K562 (cell line): ENCODE data around the gene TTBK2.

GRCh38 chr15:42056776-42057916 is 36.3 kb upstream of the PLA2G4E start:
- RAMPAGE, long total RNA, result no peak
- RRBS, result 12% methylated on average over 15 of the region's 44 CpGs
PRO-cap:
- standard, result bidirectional peak, plus-strand start at chr15:42057596, minus-strand start at chr15:42057528
- CoPRO, capped RNA only, 2 experiments, result no peak in any of the 2 experiments
- CoPRO, capped and uncapped RNA, 2 experiments, result no peak in any of the 2 experiments
- CoPRO, uncapped RNA only, 2 experiments, result no peak in any of the 2 experiments
CAGE:
- cytosol, long polyA plus RNA, result no peak
- long polyA plus RNA, result no peak
- nucleolus, long total RNA, result no peak
- nucleus, long polyA plus RNA, result no peak

GRCh38 chr15:42084444-42085242 is 9.7 kb downstream of the PLA2G4D start:
- RAMPAGE, long total RNA, result no peak
- RRBS, result 45% methylated on average over 2 of the region's 29 CpGs
PRO-cap:
- standard, result no peak
- CoPRO, capped RNA only, 2 experiments, result no peak in any of the 2 experiments
- CoPRO, capped and uncapped RNA, 2 experiments, result no peak in any of the 2 experiments
- CoPRO, uncapped RNA only, 2 experiments, result no peak in any of the 2 experiments
CAGE:
- cytosol, long polyA plus RNA, result no peak
- long polyA plus RNA, result no peak
- nucleolus, long total RNA, result no peak
- nucleus, long polyA plus RNA, result no peak

DNA sequence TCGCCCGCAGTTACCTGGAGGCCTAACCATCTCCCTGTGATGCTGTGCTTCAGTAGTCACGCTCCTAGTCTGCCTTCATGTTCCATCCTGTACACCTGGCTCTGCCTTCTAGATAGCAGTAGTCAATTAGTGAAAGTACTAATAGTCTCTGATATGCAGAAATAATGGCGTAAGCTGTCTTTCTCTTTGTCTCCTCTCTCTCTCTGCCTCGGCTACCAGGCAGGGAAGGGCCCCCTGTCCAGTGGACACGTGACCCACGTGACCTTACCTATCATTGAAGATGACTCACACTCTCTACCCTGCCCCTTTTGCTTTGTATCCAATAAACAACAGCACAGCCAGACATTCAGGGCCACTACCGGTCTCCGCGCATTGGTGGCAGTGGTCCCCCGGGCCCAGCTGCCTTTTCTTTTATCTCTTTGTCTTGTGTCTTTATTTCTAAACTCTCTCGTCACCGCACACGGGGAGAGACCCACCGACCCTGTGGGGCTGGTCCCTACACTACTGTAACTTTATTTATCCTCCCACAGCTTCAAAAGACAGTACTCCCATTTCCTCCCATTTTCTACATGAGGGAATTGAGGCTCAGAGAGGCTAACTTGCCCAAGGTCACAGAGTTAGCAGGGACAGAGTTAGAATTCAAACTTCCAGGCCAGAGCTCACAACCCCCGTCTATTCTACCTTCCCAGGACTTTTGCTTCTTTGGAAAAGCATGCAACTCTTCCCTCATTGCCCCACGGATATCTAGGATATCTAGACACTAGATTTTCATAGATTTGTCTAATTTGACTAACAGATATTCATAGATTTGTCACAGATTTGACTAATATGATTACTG is 2.5 kb downstream of the PLA2G4D start:
- RAMPAGE, long total RNA, result no peak
- RRBS, result no CpG with 5 or more reads among the region's 17 CpGs
PRO-cap:
- standard, result no peak
- CoPRO, capped RNA only, 2 experiments, result no peak in any of the 2 experiments
- CoPRO, capped and uncapped RNA, 2 experiments, result no peak in any of the 2 experiments
- CoPRO, uncapped RNA only, 2 experiments, result no peak in any of the 2 experiments
CAGE:
- cytosol, long polyA plus RNA, result no peak
- long polyA plus RNA, result no peak
- nucleolus, long total RNA, result no peak
- nucleus, long polyA plus RNA, result no peak

- RAMPAGE, long total RNA, result no peak
- RRBS, result 53% methylated on average over 5 of the region's 13 CpGs
PRO-cap:
- standard, result no peak
- CoPRO, capped RNA only, 2 experiments, result no peak in any of the 2 experiments
- CoPRO, capped and uncapped RNA, 2 experiments, result no peak in any of the 2 experiments
- CoPRO, uncapped RNA only, 2 experiments, result no peak in any of the 2 experiments
CAGE:
- cytosol, long polyA plus RNA, result no peak
- long polyA plus RNA, result no peak
- nucleolus, long total RNA, result no peak
- nucleus, long polyA plus RNA, result no peak
These were observed 4.2 kb downstream of the PLA2G4F start for GRCh38 chr15:42152174-42152742.

GRCh38 chr15:42250617-42251459 is 22.2 kb upstream of the GANC start:
- RAMPAGE, long total RNA, result no peak
- RRBS, result no CpG with 5 or more reads among the region's 8 CpGs
PRO-cap:
- standard, result no peak
- CoPRO, capped RNA only, 2 experiments, result no peak in any of the 2 experiments
- CoPRO, capped and uncapped RNA, 2 experiments, result no peak in any of the 2 experiments
- CoPRO, uncapped RNA only, 2 experiments, result no peak in any of the 2 experiments
CAGE:
- cytosol, long polyA plus RNA, result no peak
- long polyA plus RNA, result no peak
- nucleolus, long total RNA, result no peak
- nucleus, long polyA plus RNA, result no peak

GRCh38 chr15:42285067-42285477 is 11.8 kb upstream of the TMEM87A start:
- RAMPAGE, long total RNA, result no peak
- RRBS, result no CpG with 5 or more reads among the region's 1 CpG
PRO-cap:
- standard, result no peak
- CoPRO, capped RNA only, 2 experiments, result no peak in any of the 2 experiments
- CoPRO, capped and uncapped RNA, 2 experiments, result no peak in any of the 2 experiments
- CoPRO, uncapped RNA only, 2 experiments, result no peak in any of the 2 experiments
CAGE:
- cytosol, long polyA plus RNA, result no peak
- long polyA plus RNA, result no peak
- nucleolus, long total RNA, result no peak
- nucleus, long polyA plus RNA, result no peak

- RAMPAGE, long total RNA, result no peak
- RRBS, result 34% methylated on average over 3 of the region's 6 CpGs
PRO-cap:
- standard, result no peak
- CoPRO, capped RNA only, 2 experiments, result no peak in any of the 2 experiments
- CoPRO, capped and uncapped RNA, 2 experiments, result no peak in any of the 2 experiments
- CoPRO, uncapped RNA only, 2 experiments, result no peak in any of the 2 experiments
CAGE:
- cytosol, long polyA plus RNA, result no peak
- long polyA plus RNA, result no peak
- nucleolus, long total RNA, result no peak
- nucleus, long polyA plus RNA, result no peak
These were observed 631 bp downstream of the CAPN3 start for GRCh38 chr15:42359983-42360280.

GRCh38 chr15:42364905-42365147 is 5.5 kb downstream of the CAPN3 start:
- RAMPAGE, long total RNA, result no peak
PRO-cap:
- standard, result no peak
- CoPRO, capped RNA only, 2 experiments, result no peak in any of the 2 experiments
- CoPRO, capped and uncapped RNA, 2 experiments, result no peak in any of the 2 experiments
- CoPRO, uncapped RNA only, 2 experiments, result no peak in any of the 2 experiments
CAGE:
- cytosol, long polyA plus RNA, result no peak
- long polyA plus RNA, result no peak
- nucleolus, long total RNA, result no peak
- nucleus, long polyA plus RNA, result no peak

DNA sequence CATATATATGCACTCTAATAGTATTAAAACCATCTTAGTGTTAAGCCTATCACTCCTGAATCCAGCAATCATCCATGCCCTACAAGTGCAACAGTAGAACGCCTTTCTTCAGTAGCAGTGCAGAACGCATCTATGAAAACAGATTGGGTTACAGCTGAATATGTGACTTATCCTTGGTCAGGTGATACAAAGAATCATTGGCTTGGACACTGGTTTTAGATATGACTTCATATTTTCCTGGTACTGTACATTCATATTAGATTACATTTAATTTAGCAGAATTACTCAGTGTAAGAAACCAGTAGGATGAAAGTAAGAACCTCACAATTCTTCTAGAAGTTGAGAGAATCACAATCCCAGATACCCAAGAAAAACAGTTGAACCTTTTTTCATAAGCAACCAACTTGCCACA is 43.3 kb downstream of the ZNF106 start:
- RAMPAGE, long total RNA, result no peak
- RRBS, result no CpG with 5 or more reads among the region's 2 CpGs
PRO-cap:
- standard, result no peak
- CoPRO, capped RNA only, 2 experiments, result no peak in any of the 2 experiments
- CoPRO, capped and uncapped RNA, 2 experiments, result no peak in any of the 2 experiments
- CoPRO, uncapped RNA only, 2 experiments, result no peak in any of the 2 experiments
CAGE:
- cytosol, long polyA plus RNA, result no peak
- long polyA plus RNA, result no peak
- nucleolus, long total RNA, result no peak
- nucleus, long polyA plus RNA, result no peak

- RAMPAGE, long total RNA, result no peak
- RRBS, result no CpG with 5 or more reads among the region's 20 CpGs
PRO-cap:
- standard, result no peak
- CoPRO, capped RNA only, 2 experiments, result no peak in any of the 2 experiments
- CoPRO, capped and uncapped RNA, 2 experiments, result no peak in any of the 2 experiments
- CoPRO, uncapped RNA only, 2 experiments, result peak in 2 of 2 experiments; most common minus-strand start chr15:42450867 (in 2)
CAGE:
- cytosol, long polyA plus RNA, result no peak
- long polyA plus RNA, result no peak
- nucleolus, long total RNA, result no peak
- nucleus, long polyA plus RNA, result no peak
These were observed 39.9 kb downstream of the ZNF106 start for GRCh38 chr15:42450665-42451853.

DNA sequence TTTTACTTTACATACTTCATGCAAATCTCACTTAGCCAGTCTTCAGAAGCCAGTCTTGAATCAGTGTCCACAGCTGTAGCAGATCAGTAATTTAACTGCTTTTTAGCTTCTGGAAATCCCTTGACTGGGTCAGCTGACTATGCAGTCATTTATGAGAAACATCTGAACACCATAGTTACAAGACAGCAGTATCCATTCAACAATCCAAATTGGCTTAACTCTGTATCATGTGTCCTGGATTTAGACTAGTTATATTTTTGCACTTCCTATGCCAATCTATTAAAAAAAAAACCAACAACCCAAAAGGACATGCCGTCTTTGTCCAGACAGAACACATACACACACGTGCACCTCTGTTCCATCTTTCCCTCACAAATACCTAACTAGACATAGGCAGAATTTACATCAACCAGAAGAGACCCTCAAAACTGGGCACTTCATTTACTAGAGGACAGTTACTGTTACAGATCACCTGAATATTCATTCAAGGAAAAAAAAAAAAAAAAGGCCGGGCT is 33.0 kb downstream of the ZNF106 start:
- RAMPAGE, long total RNA, result no peak
- RRBS, result no CpG with 5 or more reads among the region's 3 CpGs
PRO-cap:
- standard, result no peak
- CoPRO, capped RNA only, 2 experiments, result no peak in any of the 2 experiments
- CoPRO, capped and uncapped RNA, 2 experiments, result no peak in any of the 2 experiments
- CoPRO, uncapped RNA only, 2 experiments, result no peak in any of the 2 experiments
CAGE:
- cytosol, long polyA plus RNA, result no peak
- long polyA plus RNA, result no peak
- nucleolus, long total RNA, result no peak
- nucleus, long polyA plus RNA, result no peak

DNA sequence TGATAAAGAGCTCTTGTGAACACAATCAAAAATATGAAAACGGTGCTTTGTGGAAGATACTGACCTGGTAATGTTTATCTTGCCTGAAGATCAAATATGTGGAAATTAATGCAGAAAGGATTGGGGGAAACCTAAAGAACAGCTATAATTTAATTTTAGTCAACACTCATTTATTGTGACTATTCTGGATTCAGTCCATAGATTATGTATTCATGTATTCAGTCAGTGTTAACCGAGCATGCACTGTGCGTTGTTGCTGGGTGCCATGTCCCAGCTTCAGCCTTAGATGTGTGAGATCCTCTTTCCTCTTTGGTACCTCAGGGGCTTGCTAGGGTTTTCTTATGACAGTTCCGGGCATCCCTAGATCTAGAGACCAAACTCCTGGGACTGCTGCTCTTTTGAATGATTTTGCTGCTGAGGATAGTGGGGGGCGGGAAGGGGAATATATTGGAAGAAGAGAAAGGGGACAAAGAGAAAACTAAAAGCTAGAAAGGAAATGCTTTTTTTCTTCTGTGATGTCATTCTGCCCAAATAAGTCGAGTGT is 33.4 kb downstream of the STARD9 start:
- RAMPAGE, long total RNA, result no peak
- RRBS, result no CpG with 5 or more reads among the region's 6 CpGs
PRO-cap:
- standard, result no peak
- CoPRO, capped RNA only, 2 experiments, result no peak in any of the 2 experiments
- CoPRO, capped and uncapped RNA, 2 experiments, result no peak in any of the 2 experiments
- CoPRO, uncapped RNA only, 2 experiments, result no peak in any of the 2 experiments
CAGE:
- cytosol, long polyA plus RNA, result no peak
- long polyA plus RNA, result no peak
- nucleolus, long total RNA, result no peak
- nucleus, long polyA plus RNA, result no peak

DNA sequence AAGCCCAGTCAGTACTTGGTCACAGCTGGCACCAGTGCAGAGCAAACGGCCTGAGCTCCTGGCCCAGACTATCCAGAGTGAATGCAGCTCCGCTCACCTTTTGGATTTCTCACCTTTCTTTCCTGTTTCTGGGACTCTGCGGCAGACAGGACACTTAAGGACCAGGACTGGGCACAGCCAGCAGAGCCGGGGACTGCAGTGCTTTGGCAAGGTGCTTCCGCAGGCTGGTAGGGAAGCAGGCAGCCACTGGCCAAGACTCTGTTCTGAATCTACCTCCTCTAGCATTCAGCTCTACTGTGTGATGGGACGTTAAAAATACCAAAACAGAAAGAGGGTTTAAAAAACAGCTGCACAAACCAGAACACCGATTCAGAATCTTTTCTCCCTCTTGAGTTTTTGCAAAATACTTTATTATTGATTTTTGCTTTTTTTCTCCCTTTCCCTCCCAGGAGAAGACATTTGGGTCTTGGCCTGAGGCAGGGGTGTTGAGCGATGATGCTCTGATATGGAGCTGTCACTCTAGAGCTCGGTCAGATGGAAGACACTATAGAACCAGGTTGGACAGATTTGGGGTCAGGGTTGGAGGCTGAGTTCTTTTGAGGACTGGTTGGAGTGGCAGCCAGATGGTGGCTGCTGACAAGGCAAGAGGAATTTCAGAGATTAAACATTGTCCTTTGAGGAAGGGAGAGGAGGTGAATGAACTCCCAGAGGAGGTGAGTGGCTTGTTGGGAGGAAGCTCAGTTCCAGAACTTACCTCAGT is 17.0 kb downstream of the CDAN1 start:
- RAMPAGE, long total RNA, result no peak
- RRBS, result no CpG with 5 or more reads among the region's 9 CpGs
PRO-cap:
- standard, result no peak
- CoPRO, capped RNA only, 2 experiments, result no peak in any of the 2 experiments
- CoPRO, capped and uncapped RNA, 2 experiments, result peak in 1 of 2 experiments; most common minus-strand start position 205 of the sequence (in 1)
- CoPRO, uncapped RNA only, 2 experiments, result peak in 2 of 2 experiments; most common plus-strand start position 289 of the sequence (in 1); most common minus-strand start position 156 of the sequence (in 2)
CAGE:
- cytosol, long polyA plus RNA, result no peak
- long polyA plus RNA, result no peak
- nucleolus, long total RNA, result no peak
- nucleus, long polyA plus RNA, result no peak

DNA sequence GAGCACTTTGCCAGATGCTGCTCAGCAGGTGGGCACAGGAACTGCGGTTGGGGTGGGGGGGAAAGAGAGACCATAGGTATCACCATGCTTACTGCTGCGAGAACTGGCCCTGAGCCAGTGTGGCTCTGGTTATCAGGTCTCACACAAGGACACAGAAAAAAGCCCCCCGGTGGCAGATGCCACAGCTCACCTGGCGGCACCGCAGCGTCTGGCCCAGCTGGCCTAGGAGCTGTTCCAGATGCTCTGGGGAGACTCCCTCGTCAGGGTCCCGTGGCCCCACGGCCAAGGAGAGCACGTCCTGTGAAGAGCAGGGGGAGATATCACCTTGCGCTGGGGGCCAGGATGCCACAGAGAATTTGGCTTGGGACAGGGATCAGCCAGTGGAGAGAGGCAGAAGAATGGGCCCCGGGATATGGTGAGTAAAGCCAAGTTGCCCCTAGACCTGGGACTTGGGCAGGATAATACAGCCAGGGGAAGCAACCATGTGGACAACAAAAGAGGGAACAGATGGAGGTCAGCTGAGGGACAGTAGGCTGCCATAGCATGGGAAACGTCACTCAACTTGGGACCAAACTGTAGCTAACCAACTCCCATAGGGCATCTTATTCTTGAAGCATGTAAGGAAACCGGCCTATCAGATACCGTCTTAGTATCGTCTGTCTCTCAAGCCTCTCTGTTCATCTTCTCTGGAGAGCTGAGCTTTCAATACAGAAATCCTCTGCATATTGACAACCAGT is 10.6 kb downstream of the CDAN1 start:
- RAMPAGE, long total RNA, result no peak
- RRBS, result no CpG with 5 or more reads among the region's 16 CpGs
PRO-cap:
- standard, result no peak
- CoPRO, capped RNA only, 2 experiments, result no peak in any of the 2 experiments
- CoPRO, capped and uncapped RNA, 2 experiments, result no peak in any of the 2 experiments
- CoPRO, uncapped RNA only, 2 experiments, result no peak in any of the 2 experiments
CAGE:
- cytosol, long polyA plus RNA, result no peak
- long polyA plus RNA, result no peak
- nucleolus, long total RNA, result no peak
- nucleus, long polyA plus RNA, result no peak

- RAMPAGE, long total RNA, result no peak
PRO-cap:
- standard, result no peak
- CoPRO, capped RNA only, 2 experiments, result no peak in any of the 2 experiments
- CoPRO, capped and uncapped RNA, 2 experiments, result peak in 2 of 2 experiments; most common minus-strand start chr15:42859244 (in 2)
- CoPRO, uncapped RNA only, 2 experiments, result peak in 2 of 2 experiments; most common minus-strand start chr15:42859244 (in 2)
CAGE:
- cytosol, long polyA plus RNA, result no peak
- long polyA plus RNA, result no peak
- nucleolus, long total RNA, result no peak
- nucleus, long polyA plus RNA, result no peak
These were observed 61.6 kb downstream of the TTBK2 start for GRCh38 chr15:42858972-42859415.

DNA sequence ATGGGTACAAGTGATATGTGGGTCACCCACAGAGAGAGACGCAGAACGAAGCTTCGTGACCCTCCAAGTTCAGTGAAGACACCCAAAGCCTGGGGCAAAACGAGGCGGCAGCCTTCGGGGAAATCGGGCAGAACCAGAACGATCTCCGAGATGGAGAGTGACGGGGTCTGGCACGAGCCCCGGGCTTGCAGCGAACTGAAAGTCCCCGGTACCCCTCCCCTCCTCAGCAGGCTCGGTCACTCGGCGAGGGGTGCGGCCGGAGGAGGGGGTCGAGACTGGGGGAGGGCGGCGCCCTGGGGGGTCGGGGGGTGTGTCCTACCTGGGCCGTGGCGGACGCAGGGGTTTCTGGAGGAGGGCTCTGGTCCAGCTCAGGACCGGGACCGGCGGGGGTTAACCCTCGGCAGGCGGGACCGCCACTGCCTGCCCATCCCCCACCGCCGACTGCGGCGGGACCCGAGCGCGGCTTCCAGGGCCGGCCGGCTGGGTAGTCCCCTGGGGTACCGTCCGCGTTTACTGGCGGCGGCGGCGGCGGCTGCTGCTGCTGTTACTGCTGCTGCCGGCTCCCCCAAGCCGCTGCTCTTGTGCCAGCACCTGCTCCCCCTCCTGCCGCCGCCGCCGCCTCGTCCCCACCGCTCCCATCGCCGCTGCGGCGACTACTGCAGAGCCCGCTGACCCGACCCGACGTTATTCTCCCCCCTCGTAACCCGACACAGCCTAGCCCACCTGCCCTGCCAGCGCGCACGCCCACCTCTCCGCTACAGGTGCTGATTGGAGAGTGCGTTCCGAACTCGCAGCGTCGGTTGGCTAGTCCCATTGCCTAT is at the start of gene TTBK2:
Gene TTBK2 (minus strand): TSS at position 660 of the 821 bp plus-strand sequence.
- RAMPAGE, long total RNA, result no peak
- RRBS, result 2% methylated on average over 14 of the region's 76 CpGs
PRO-cap:
- standard, result bidirectional peak, plus-strand start outside the sequence, minus-strand start at position 658 of the sequence
- CoPRO, capped RNA only, 2 experiments, result peak in 2 of 2 experiments; most common minus-strand start position 658 of the sequence (in 2)
- CoPRO, capped and uncapped RNA, 2 experiments, result peak in 2 of 2 experiments; most common minus-strand start position 658 of the sequence (in 2)
- CoPRO, uncapped RNA only, 2 experiments, result peak in 1 of 2 experiments; most common minus-strand start position 658 of the sequence (in 1)
CAGE:
- cytosol, long polyA plus RNA, result start-site peak on the minus strand centred at position 696 of the sequence, 76 bp wide, 64 and 23 reads in 2 replicates
- long polyA plus RNA, result no peak
- nucleolus, long total RNA, result no peak
- nucleus, long polyA plus RNA, result no peak

- RAMPAGE, long total RNA, result no peak
- RRBS, result no CpG with 5 or more reads among the region's 8 CpGs
PRO-cap:
- standard, result no peak
- CoPRO, capped RNA only, 2 experiments, result no peak in any of the 2 experiments
- CoPRO, capped and uncapped RNA, 2 experiments, result no peak in any of the 2 experiments
- CoPRO, uncapped RNA only, 2 experiments, result peak in 1 of 2 experiments; most common plus-strand start chr15:43191644 (in 1)
CAGE:
- cytosol, long polyA plus RNA, result no peak
- long polyA plus RNA, result no peak
- nucleolus, long total RNA, result no peak
- nucleus, long polyA plus RNA, result no peak
These were observed 6.2 kb downstream of the CCNDBP1 start for GRCh38 chr15:43191210-43191939.

DNA sequence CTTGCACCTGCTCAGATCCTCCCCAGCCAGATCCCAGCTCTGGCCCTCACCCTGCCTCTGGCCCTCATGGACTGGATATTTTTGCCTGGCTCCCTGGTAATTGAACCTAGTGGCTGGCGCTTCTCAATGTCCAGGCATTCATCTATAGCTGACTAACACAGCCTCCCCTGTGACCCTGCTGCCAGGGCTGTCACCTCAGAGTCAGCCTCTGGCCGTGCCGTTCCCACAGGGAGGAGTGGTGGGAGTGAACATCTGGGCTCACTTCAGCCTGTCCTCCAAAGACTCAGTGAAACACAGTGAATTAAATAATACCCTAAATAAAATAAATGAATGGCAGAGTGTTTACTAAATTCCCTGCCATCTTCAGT is 17.3 kb upstream of the EPB42 start:
- RAMPAGE, long total RNA, result no peak
- RRBS, result no CpG with 5 or more reads among the region's 3 CpGs
PRO-cap:
- standard, result no peak
- CoPRO, capped RNA only, 2 experiments, result no peak in any of the 2 experiments
- CoPRO, capped and uncapped RNA, 2 experiments, result no peak in any of the 2 experiments
- CoPRO, uncapped RNA only, 2 experiments, result no peak in any of the 2 experiments
CAGE:
- cytosol, long polyA plus RNA, result no peak
- long polyA plus RNA, result no peak
- nucleolus, long total RNA, result no peak
- nucleus, long polyA plus RNA, result no peak